ENCODE data around the genes XRN1 and PLSCR2.

GRCh38 chr3:141411217-141411980, 43.1 kb downstream of the ZBTB38 start:
- PRO-cap, 3 experiments = peak in 3 of 3 experiments; most common plus-strand start chr3:141411654 (in 2); most common minus-strand start chr3:141411668 (in 3)
- RAMPAGE, long total RNA, 2 experiments = no peak in any of the 2 experiments
- RRBS = no CpG with 5 or more reads among the region's 9 CpGs

- PRO-cap, 3 experiments = no peak in any of the 3 experiments
- RAMPAGE, long total RNA, 2 experiments = no peak in any of the 2 experiments
- RRBS = 93% methylated on average over 3 of the region's 7 CpGs
These were observed 40.0 kb upstream of the RASA2 start for GRCh38 chr3:141446362-141447669.

DNA sequence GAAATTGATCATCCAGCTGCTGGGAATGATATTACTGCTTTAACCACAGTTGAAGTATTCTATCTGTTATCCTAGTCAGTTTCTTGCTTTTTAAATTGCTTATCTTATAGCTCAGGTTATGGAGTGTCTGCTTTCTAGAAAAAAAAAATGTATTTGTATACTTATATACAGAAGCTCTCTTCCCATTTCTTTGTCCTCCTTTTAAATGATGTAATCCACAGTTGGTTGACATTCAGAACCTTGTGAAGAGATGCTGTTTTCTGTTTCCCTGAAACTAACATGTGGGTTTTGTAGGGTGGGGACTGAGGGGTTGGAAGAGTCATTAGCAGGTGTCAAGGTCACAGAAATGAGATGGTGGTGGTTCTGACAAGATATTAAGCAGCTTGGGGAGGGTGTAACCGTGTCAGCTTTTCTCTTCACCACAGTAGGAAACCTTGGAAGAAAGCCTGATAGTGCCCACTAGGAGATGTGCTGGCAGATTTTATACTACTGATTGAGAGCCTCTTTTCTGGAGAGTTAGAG, 2.3 kb downstream of the RASA2 start:
- PRO-cap, 3 experiments = no peak in any of the 3 experiments
- RAMPAGE, long total RNA, 2 experiments = no peak in any of the 2 experiments
- RRBS = no CpG with 5 or more reads among the region's 1 CpG

DNA sequence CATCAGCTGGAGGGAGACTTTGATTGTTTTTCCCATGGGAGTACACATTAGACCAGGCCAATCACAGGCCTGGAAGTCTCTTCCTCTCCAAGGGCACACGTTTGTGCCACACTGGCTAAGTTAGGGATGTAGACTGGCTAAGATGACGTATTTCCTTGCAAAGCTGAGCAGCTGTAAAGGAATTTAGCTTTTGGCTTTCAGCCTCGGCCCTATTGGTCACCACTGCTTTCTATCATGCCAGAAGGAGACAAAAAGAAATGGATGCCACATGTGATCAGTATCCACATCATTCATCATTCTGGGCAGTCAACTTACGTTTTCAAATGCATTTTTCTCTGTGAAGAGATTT, 27.2 kb upstream of the RNF7 start:
- PRO-cap, 3 experiments = no peak in any of the 3 experiments
- RAMPAGE, long total RNA, 2 experiments = no peak in any of the 2 experiments
- RRBS = no CpG with 5 or more reads among the region's 4 CpGs

GRCh38 chr3:141739194-141739725, 1.2 kb downstream of the RNF7 start:
- PRO-cap, 3 experiments = peak in 3 of 3 experiments; most common minus-strand start chr3:141739284 (in 3)
- RAMPAGE, long total RNA, 2 experiments = no peak in any of the 2 experiments
- RRBS = no CpG with 5 or more reads among the region's 4 CpGs

- PRO-cap, 3 experiments = no peak in any of the 3 experiments
- RAMPAGE, long total RNA, 2 experiments = no peak in any of the 2 experiments
- RRBS = no CpG with 5 or more reads among the region's 9 CpGs
These were observed 993 bp downstream of the TFDP2 start for GRCh38 chr3:142148374-142148727.

DNA sequence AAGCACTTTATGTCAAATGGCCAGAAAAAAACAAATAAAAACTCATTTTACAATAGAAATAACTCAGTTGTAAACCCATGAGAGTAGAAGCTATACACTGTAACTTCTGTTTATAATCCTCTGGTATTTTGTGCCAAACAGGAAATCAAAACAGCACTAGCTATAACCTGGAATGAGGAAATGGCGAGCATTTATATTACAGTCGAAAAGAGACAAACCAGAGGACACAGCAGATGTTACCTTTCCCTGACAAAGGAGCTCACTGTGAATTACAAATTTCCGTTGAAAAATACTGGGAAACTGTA, 10.3 kb downstream of the GK5 start:
- PRO-cap, 3 experiments = no peak in any of the 3 experiments
- RAMPAGE, long total RNA, 2 experiments = no peak in any of the 2 experiments
- RRBS = no CpG with 5 or more reads among the region's 3 CpGs

DNA sequence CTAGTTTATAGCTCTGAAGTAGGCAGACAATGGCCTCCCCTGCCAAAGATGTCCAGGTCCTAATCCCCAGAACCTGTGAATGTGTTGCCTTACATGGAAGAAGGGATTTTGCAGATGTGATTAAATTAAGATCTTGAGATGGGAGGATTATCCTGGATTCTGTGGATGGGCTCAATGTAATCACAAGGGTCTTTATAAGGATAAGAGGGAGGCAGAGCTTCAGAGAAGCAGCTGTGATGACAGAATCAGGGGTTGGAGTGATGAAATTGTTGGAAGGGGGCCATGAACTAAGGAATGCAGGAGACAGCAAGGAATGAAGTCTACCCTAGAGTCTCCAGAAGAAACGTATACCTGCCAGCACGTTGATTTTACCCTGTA, 14.0 kb upstream of the GK5 start:
- PRO-cap, 3 experiments = no peak in any of the 3 experiments
- RAMPAGE, long total RNA, 2 experiments = no peak in any of the 2 experiments
- RRBS = no CpG with 5 or more reads among the region's 2 CpGs

DNA sequence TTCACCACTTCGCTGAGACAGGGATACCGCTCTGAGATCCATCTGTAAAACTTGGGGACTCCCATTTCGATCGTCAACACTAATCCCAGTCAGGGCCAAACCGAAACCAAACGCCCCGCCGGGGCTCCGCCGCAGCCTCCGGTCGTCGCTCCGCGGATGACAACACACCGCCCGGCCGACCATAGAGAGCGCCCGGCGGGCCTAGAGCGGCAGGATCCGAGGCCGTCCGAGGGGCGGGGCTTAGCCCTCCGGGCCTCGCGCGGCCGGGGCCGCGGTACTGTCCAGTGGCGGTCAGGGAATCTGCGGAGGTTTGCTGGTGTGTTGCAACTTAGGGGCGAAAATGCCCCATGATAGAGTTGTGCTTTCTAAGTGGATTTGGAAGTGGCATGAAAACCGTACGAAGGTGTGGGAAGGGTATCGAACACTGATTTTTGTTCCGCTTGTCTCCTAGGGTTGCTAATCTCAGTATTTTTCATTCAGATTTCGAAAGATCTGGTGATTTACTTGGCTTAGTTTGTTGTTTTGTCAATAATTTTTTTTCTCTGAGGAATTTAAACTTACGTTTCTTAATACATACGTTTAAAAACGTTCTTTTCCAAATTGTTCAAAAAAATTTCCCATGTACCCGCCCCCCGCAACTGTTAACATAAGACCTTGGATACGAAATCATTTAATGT, at the start of gene XRN1:
Gene XRN1 (minus strand): TSS at position 158 of the 677 bp plus-strand sequence.
- PRO-cap, 3 experiments = peak in 3 of 3 experiments; most common plus-strand start position 284 of the sequence (in 3); most common minus-strand start position 158 of the sequence (in 2)
- RAMPAGE, long total RNA, 2 experiments = start-site peak on the minus strand in 2 of 2 experiments, centred at positions 140 to 147 of the sequence, 1,811 to 2,386 reads per replicate
- RRBS = 1% methylated on average over 8 of the region's 47 CpGs

DNA sequence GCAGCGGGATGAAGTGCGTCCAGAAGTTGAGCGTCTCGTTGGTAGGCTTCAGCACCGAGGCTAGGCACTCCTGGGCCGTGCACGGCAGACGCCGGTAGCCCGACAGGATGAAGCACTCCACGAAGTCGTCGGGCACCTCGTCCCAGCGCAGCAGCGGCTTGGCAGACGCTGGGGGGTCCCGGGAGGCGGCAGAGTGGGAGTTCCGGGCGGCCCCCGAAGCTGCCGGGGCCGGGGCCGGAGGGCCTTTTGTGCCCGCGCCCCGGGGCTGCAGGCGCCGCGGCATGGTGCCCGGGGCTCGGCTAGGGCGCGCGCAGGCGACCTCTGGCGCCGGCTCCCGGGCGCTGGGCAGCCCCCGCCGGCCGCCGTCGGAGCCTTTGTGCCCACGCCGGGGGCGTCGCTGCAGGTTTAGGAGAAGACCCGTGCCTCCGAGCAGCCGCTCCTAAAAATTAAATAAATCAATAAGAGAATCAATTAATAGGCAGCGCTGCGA, 375 bp downstream of the PAQR9 start:
- PRO-cap, 3 experiments = no peak in any of the 3 experiments
- RAMPAGE, long total RNA, 2 experiments = no peak in any of the 2 experiments
- RRBS = under 1% methylated on average over 16 of the region's 55 CpGs

- PRO-cap, 3 experiments = peak in 1 of 3 experiments; most common plus-strand start chr3:142987845 (in 1)
- RAMPAGE, long total RNA, 2 experiments = no peak in any of the 2 experiments
- RRBS = no CpG with 5 or more reads among the region's 6 CpGs
These were observed 13.8 kb upstream of the U2SURP start for GRCh38 chr3:142987606-142987965.

DNA sequence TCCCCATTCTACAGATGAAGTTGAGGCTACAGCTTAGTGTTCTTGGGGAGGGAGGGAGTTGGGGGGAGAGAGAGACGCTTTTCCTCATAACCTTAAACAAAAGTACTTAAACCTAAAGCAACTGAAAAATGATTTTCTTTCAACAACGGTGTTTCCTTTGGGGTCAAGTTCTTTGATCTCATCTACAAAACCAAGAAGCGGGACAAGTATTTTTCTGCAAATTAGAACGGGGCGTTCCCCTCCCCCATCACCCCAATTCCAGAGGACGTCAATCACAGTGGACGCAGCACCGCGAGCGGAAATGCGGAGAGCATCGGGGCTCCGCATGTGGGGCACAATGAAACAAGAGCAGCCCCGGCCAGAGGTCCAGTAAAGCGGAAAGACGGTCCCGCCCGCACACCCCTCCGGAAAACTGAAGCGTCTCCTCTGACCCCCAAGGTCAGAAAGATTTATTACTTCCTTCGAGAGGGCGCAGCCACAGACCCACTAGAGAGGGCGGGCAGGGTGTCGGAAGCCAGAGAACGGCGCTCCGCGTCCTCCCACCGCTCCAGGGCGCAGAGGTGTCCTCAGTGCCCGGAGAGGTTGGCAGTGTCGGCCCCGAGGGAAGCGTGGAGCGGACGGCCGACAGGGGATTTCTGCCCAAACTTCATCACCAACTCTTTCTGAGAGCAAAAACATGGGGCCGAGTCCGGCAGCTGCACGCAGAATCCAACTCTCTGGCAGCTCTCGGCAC, 627 bp upstream of the CHST2 start:
- PRO-cap, 3 experiments = peak in 3 of 3 experiments; most common plus-strand start position 502 of the sequence (in 2)
- RAMPAGE, long total RNA, 2 experiments = no peak in any of the 2 experiments
- RRBS = 1% methylated on average over 13 of the region's 41 CpGs

DNA sequence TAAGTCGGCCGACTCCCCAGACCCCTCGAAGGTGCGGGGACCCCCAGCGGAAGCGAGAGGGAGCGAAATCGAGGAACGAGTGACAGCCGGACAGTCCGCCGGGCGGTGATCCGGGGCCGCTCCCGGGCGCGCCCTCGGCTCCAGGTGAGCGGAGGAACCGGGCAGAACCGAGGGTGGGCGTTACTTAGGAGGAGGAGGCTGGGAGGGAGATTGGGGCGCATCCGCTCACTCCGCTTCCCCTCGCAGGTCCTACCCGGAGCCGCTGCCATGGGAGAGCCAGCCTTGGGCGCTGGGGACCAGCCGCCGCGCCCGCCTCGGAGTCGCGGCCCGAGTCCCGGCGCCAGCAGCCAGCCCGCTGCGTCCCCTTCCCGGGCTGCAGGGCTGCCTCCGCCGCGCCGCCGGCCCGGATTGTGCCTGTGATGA, 838 bp downstream of the CHST2 start:
- PRO-cap, 3 experiments = no peak in any of the 3 experiments
- RAMPAGE, long total RNA, 2 experiments = no peak in any of the 2 experiments
- RRBS = 1% methylated on average over 26 of the region's 49 CpGs

DNA sequence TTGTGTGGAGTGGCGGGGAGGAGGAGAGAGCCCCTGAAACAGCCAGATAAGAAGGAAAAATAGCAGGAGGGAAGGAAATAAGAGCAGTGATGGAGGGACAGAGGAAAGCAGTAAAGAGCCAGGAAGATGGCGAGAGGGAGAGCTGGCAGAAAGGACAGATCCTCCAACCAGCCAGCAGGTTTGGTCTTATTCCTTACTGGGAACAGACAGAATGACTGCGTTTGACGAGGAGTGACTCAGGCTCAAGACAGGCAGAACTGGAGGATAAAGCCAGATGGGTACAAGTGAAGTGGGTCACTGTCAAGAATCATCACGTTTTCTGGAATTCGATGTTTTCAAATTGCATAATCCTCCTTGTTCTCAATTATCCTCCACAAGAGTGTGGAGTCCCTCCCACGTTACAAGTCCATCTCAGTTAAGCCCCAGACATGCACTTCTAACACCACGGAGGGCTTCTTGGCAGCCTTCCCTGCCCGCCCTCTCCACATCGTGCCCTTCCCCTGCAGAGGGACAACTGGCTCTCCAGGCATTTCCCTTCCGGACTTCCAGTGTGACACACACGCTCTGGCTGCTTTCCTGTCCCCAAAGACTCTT, 183.1 kb downstream of the CHST2 start:
- PRO-cap, 3 experiments = peak in 1 of 3 experiments; most common plus-strand start position 540 of the sequence (in 1)
- RAMPAGE, long total RNA, 2 experiments = no peak in any of the 2 experiments
- RRBS = no CpG with 5 or more reads among the region's 12 CpGs

- PRO-cap, 3 experiments = no peak in any of the 3 experiments
- RAMPAGE, long total RNA, 2 experiments = no peak in any of the 2 experiments
These were observed 312.3 kb downstream of the SLC9A9 start for GRCh38 chr3:143536094-143536293.

DNA sequence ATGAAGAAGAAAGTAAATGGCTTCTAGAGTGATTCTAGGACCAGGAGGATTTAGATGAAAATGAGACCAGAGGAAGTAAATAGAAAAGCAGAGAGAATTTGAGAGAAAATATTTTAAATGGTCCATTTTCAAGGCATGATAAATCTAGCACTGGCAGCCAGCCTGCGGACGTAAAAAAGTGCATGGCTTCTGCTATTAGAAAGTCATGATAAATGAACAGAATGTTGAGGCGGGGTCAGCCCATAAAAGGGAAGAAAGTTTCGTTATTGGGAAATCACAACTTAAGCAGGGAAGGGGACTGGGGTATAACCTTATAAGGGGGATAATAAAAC, 88.3 kb upstream of the PLSCR4 start:
- PRO-cap, 3 experiments = no peak in any of the 3 experiments
- RAMPAGE, long total RNA, 2 experiments = no peak in any of the 2 experiments
- RRBS = no CpG with 5 or more reads among the region's 4 CpGs

- PRO-cap, 3 experiments = peak in 3 of 3 experiments; most common plus-strand start chr3:146469456 (in 1); most common minus-strand start chr3:146469938 (in 3)
- RAMPAGE, long total RNA, 2 experiments = start-site peak on the plus strand in 1 of 2 experiments, at chr3:146469462-146469469 at its widest, 20 reads per replicate; start-site peak on the minus strand in 1 of 2 experiments, at chr3:146469301-146469590 at its widest, 23 to 268 reads per replicate
- RRBS = 1% methylated on average over 5 of the region's 65 CpGs
These were observed at the start of gene PLSCR2 for GRCh38 chr3:146469009-146470314. PLSCR2 (minus strand) TSS chr3:146469561.

DNA sequence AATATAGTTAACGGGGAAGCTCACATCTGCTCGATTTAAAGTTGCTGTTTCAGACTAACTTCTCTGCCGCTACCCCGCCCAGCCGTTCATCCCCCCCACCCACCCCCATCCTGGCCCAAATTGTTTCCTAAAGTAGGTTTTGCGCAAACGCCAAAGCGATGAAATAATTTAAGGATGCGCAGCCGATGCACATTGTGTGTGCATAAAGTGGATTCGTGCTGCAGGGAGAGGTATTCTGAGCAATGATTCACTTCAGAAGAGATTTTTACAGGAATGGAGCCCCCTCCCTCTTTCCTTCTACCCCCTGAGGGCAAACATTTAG, 14.8 kb downstream of the ZIC4 start:
- PRO-cap, 3 experiments = no peak in any of the 3 experiments
- RAMPAGE, long total RNA, 2 experiments = no peak in any of the 2 experiments
- RRBS = no CpG with 5 or more reads among the region's 11 CpGs

DNA sequence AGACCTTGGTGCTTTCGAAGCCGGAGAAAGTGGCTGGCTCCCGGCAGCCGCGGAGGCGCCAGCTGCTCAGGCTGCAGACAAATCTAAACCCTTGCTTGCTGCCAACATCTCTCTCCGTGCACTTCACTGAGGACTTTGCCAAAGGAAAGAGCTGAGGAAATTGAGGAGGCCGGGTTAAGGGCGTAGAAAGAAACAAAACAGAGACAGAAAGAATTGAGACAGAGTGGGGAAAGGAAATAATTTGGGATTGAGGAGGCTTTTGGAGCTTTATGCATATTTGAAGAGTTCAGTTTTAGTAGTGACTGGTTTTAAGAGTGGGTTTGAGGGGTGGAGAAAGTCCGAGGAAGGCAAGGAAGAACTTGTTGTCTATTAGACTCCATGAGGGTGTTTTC, 2.2 kb downstream of the ZIC1 start:
- PRO-cap, 3 experiments = no peak in any of the 3 experiments
- RAMPAGE, long total RNA, 2 experiments = no peak in any of the 2 experiments
- RRBS = no CpG with 5 or more reads among the region's 10 CpGs

- PRO-cap, 3 experiments = peak in 2 of 3 experiments; most common plus-strand start chr3:147424544 (in 1); most common minus-strand start chr3:147424442 (in 1)
- RAMPAGE, long total RNA, 2 experiments = no peak in any of the 2 experiments
- RRBS = 5% methylated on average over 14 of the region's 25 CpGs
These were observed 15.1 kb downstream of the ZIC1 start for GRCh38 chr3:147424266-147424737.